ENCODE measurements around the genes GOLT1B and GYS2.

GRCh38 chr12:15881424-15881770 is 790 bp upstream of the STRAP start:
- PRO-cap: no peak

- PRO-cap: no peak
These were observed 12.3 kb downstream of the MGST1 start for GRCh38 chr12:16359653-16360149.

- PRO-cap: no peak
These were observed 35.6 kb downstream of the PIK3C2G start for GRCh38 chr12:18296903-18297320.

- PRO-cap: no peak
These were observed 50.4 kb downstream of the PIK3C2G start for GRCh38 chr12:18311681-18312091.

- PRO-cap: no peak
These were observed 16.4 kb downstream of the CAPZA3 start for GRCh38 chr12:18754227-18754752.

DNA sequence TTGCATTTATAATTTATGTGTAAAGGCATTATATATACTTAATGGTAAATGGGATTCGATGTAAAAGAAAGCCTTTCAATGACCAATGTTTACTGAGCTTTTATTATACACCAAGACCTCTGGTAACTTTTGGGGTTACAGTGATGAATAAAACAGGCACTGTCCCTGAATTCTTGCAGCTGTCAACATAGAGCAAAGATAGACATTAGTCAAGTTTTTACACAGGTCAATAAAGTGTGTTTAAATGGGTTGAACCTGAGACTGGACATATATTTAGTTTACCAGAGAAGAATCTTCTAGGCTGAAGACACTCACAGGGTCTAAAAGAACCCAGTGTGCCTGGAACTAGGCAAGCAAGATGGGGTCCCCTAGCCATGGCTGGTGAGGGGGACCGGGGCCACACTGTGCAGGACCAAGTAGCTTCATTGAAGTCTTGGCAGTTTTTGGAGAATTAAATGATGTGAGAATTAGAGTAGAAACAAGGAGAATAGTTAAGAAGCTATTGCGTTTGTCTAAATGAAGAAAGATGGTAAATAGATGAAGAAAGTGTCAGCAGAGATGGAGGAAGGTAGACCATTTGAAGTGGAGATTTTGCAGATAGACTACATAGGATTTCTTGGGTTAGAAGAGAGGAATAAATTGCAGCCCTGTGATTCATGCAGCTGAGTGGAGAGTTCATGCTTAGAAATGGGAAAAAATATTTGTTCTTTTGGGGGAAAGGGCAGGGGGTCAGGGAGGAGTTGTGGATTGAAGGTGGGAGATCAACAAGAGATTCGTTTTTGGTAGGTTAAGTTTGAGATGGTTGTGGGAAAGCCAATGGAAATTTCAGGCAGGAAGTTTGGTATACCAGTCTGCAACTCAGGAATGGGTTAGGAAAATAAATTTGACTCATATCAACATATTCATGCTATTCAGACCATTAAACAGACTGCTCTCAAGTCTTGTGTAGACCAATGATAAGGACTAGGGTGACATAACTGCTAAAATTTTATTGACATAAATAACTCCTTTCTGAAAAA is 59.6 kb downstream of the PLEKHA5 start:
- PRO-cap: no peak

DNA sequence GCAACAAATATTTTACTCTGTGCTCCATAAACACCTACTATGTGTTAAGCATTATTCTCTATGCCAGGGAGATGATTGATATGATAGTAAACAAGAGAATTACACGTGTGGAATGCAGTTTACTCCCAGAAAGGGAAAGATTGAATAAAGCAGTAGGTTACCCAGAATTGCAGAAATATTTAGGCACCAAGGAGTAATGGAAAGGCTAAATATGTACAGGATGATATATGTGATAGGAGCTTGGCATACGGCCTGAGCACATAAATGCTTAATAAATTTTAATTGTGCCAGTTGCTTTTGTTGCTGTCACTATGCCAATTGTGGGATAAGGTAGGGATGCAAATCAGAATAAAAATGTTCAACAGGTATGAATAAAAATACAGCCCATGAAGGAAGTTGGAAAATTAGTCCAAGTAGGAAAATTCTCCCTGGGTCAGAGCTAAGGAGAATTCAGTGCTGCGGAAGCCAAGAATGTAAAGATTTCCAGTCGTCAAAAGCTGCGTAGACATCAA is 87.7 kb downstream of the PLEKHA5 start:
- PRO-cap: no peak

GRCh38 chr12:19462459-19462932 is 23.2 kb downstream of the AEBP2 start:
- PRO-cap: no peak

- PRO-cap: no peak
These were observed 87.6 kb downstream of the AEBP2 start for GRCh38 chr12:19526767-19527448.

- PRO-cap: no peak
These were observed 143.0 kb downstream of the AEBP2 start for GRCh38 chr12:19581992-19583004.

- PRO-cap: no peak
These were observed 344.6 kb downstream of the AEBP2 start for GRCh38 chr12:19783814-19784380.

- PRO-cap: unidirectional peak, plus-strand start at chr12:19856017
These were observed 416.5 kb downstream of the AEBP2 start for GRCh38 chr12:19855819-19856180.

DNA sequence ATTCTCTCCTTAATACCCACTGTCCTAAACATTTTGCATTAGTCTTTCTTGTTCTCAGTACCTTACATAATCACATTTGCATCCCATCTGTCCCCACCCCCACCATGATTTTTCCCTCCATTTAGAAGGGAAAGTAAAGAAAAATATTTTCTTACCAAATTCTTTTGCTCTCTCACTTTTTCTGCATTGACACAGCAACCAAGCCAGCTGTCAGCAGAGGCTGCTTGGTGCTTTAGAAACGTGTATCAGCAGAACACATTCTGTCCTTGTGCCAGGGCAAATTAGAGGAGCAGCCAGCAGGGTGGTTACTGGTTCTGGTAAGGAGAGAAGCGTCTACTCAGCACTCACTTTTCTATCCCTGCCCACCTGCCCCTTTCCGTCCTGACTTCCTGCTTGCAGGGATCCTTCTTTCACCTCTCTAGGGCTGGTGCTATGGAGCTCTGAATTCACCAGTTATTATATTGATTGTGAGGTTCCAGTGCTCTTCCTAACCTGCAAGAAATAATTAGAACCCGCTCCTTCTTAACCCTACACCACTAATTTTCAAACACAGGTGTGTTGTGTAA is 327.5 kb upstream of the PDE3A start:
- PRO-cap: no peak

- PRO-cap: no peak
These were observed 57.9 kb downstream of the PDE3A start for GRCh38 chr12:20426137-20426642.

GRCh38 chr12:21501731-21502437 is at the start of gene GOLT1B:
GOLT1B (plus strand) TSS chr12:21501789.
- PRO-cap: bidirectional peak, plus-strand start at chr12:21501789, minus-strand start at chr12:21501595; unidirectional peak, minus-strand start at chr12:21502327

DNA sequence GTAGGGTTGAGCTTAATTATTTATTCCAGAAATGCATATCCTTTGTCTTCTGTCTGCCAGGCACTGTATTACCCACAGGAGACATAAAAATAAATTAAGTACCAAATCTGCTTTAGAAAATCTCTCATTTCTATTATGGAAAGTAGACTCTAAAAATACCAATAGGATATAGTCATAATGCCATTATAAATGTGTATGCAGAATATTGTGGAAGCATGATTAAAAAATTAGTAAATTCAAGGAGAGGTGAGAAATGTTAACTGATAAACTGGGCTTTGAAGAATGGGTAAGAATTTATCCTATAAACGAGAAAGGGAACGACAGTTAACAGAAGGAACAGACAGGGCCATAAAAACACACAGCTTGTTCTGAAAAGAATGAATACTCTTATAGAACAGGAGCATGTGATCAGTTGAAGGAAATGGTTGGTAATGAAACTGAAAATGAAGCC is 7.9 kb downstream of the GOLT1B start:
- PRO-cap: no peak

GRCh38 chr12:21517410-21518170 is 8.5 kb upstream of the SPX start:
- PRO-cap: no peak

GRCh38 chr12:21604442-21605236 is at the start of gene GYS2:
GYS2 (minus strand) TSS chr12:21604847.
- PRO-cap: no peak

- PRO-cap: no peak
These were observed 10.8 kb downstream of the LDHB start for GRCh38 chr12:21646697-21647479.

- PRO-cap: unidirectional peak, plus-strand start at chr12:21657056
These were observed 904 bp downstream of the LDHB start for GRCh38 chr12:21656644-21657232.

All from sciatic nerve (tissue), 1 donor.